ENCODE measurements around a stretch of chr11.

DNA sequence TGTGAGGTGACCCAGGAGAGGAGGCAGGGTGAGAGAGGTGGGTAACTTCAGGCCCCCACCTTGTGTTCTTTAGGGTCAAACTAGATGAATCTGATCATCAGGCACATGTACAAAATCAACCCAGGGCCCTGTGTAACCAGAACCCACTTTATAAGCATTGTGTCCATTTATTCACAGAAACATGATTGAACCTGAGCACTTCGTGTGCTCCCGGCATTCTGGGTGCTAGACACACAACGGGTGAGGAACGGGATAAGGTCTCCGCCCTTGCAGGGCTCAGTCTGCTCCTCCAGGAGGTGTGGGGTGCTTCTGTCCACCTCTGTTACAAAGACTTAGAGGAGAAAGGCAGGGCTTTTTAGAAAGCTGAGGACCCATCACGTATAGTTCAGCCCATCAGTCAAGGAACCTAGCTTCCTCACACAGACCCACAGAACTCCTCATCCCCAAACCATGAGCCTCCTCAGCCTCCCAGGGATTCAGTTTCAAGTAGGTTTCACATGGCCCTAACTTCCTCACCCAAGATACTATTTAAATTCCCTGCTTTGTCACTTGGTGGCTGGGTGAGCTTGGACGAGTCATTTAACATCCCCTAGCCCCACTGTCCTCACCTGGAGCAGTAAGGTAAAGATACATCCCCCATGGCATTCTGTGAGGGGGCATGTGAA, 2.4 kb downstream of the IRAG1 start:
- PRO-cap: no peak

DNA sequence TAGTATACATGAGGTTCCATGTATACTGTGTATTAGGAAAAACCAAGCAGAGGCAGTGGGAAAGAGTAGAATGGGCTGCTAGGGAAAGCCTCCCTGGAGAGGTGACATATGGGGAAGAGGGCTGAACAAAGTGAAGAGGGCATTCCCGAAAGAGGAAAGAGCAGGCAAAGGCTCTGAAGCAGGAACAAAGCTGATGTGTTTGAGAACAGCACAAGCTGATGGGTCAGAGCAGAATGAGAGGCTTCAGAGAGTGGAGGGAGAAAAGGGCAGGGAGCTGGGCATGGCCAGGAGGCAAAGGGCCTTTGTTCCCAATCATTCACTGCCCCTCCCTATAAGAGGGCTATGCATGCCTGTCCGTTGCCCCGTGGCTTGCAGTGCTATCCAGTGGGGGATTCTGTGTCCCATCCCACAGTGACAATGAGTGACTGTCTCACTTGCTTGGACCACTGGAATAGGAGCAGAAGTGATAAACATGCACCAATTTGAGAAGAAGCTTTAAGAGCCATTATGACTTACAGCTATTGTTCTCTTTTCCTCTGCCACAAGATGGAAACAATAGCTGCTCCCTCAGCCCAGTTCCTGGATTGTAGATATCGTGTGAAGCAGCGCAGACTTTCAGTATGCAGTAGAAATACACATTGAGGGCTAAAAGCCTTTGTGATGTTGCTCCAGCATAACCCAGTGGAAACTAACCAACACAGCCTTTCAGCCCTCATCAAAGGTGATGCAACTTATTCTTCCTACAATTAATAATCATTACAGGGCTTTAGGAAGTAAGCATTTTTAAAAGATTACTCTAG, 39.6 kb downstream of the GALNT18 start:
- PRO-cap: no peak

GRCh38 chr11:11584131-11584756, 37.6 kb downstream of the GALNT18 start:
- PRO-cap: no peak

DNA sequence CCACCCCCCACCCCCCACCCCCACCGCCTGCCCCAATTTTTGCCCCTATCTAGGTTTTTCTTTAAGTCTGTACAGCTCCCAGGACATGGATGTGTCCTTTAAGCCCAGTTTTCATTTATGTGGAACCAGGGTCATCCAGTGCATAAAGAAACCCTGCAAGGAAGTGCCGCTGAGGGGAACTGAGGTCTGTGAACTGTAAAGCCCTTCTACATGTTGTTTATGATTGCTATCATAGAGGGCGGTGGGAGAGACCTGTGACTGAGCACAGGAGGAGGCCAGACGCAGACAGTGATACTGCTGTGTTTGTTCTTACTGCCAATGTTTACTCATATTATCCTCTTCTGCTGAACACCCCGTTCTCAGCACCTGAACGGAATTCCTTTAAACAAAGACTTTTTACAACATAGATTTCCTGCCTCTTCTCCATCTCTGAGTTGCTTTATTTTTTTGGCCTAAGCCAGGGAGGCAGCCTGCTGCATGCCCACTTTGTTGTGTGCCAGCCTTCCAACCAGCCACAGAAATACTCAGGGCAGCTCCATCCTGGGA, 949 bp upstream of the GALNT18 start:
- PRO-cap: no peak

GRCh38 chr11:11814578-11814983, 27.2 kb upstream of the USP47 start:
- PRO-cap: no peak

- PRO-cap: no peak
Observed at GRCh38 chr11:11947693-11948210, 60.7 kb downstream of the DKK3 start.

- PRO-cap: no peak
Observed at GRCh38 chr11:11963506-11964360, 44.7 kb downstream of the DKK3 start.

DNA sequence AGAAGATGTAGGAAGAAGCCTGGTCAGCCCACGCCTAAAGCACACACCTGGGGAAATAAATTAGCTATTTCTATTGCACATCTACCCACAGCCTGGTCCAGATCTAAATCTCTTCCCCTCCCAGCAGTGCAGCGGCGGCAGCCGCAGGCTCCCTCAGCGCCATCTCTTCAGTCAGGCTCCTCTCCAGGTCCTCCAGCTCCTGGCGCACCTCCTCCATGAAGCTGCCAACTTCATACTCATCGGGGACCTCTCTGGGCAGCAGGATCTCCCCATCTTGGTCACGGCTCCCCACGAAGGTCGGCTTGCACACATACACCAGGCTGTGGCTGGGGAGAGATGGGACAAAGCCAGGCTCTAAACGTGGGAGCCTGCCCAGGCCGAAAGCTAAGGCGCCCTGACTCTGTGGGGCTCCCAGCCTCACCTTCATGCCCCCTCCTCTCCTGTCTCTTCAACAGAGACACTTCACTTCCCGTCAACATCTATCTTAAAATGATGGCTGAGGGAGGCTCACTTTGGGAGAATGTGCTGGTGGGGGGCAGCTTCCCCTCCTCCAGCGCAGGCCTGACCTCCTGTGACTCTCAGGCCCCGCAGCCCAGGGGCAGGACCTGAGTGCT, 44.0 kb downstream of the DKK3 start:
- PRO-cap: no peak

- PRO-cap: bidirectional peak, plus-strand start at chr11:12088234, minus-strand start at chr11:12088091
Observed at GRCh38 chr11:12087988-12088643, 22.3 kb upstream of the MICAL2 start.

- PRO-cap: bidirectional peak, plus-strand start at chr11:12100715, minus-strand start at chr11:12100547
Observed at GRCh38 chr11:12100277-12100820, 10.0 kb upstream of the MICAL2 start.

- PRO-cap: no peak
Observed at GRCh38 chr11:12119367-12119886, 9.0 kb downstream of the MICAL2 start.

DNA sequence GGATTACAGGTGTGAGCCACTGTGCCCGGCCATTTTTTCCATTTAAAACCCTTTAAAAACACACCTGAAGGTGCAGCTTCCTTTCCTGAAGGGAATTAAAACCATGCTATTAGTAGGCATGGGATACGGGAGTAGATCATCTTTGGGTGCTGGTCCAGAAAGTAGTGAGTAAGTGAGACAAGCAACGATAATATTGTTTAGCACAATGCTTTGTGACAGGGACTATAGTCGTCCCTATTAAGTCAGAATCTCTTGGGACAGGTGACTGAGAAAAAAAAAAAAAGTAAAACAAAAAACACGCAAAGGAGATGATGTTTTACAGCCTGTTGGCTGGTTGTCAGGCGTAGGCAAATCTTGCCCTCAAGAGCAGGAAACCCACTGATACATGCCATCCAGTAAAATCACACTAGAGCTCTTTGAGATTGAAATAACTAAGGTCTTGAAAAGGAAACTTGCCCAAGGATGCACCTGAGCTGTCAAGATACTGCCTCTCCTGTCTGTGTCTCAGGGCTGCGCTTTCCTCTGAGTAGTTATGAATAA, 23.0 kb downstream of the MICAL2 start:
- PRO-cap: no peak

GRCh38 chr11:12149631-12150384, 39.4 kb downstream of the MICAL2 start:
- PRO-cap: no peak

- PRO-cap: bidirectional peak, plus-strand start at chr11:12163811, minus-strand start at chr11:12163659
Observed at GRCh38 chr11:12163168-12164055, 53.0 kb downstream of the MICAL2 start.

GRCh38 chr11:12178962-12179442, 68.6 kb downstream of the MICAL2 start:
- PRO-cap: bidirectional peak, plus-strand start at chr11:12179291, minus-strand start at chr11:12179164

- PRO-cap: no peak
Observed at GRCh38 chr11:12209381-12209710, 99.0 kb downstream of the MICAL2 start.

DNA sequence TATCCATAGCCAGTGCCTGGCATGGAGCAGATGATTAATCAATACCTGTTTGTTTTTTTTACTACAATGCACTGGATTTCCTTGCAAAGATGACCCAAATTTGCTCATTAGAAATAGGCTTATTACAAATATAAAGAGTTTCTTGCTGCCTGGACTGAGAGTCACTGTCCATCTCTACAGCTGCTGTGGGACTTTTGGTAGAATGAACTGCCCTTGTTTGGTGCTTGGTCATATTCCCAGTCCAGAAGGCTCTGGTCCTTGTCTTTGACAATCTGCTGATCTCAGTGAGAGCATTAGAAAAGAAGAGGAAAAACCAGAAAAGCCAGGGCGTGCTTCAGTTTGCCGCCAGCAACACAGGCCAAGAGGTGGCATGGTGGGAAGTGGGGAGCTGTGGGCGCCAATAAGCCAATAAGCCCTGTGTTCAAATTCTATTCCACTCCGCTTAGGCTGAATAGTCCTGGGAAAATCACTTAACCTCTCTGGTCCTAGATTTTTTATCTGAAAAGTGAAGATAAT, 48.2 kb upstream of the PARVA start:
- PRO-cap: no peak

DNA sequence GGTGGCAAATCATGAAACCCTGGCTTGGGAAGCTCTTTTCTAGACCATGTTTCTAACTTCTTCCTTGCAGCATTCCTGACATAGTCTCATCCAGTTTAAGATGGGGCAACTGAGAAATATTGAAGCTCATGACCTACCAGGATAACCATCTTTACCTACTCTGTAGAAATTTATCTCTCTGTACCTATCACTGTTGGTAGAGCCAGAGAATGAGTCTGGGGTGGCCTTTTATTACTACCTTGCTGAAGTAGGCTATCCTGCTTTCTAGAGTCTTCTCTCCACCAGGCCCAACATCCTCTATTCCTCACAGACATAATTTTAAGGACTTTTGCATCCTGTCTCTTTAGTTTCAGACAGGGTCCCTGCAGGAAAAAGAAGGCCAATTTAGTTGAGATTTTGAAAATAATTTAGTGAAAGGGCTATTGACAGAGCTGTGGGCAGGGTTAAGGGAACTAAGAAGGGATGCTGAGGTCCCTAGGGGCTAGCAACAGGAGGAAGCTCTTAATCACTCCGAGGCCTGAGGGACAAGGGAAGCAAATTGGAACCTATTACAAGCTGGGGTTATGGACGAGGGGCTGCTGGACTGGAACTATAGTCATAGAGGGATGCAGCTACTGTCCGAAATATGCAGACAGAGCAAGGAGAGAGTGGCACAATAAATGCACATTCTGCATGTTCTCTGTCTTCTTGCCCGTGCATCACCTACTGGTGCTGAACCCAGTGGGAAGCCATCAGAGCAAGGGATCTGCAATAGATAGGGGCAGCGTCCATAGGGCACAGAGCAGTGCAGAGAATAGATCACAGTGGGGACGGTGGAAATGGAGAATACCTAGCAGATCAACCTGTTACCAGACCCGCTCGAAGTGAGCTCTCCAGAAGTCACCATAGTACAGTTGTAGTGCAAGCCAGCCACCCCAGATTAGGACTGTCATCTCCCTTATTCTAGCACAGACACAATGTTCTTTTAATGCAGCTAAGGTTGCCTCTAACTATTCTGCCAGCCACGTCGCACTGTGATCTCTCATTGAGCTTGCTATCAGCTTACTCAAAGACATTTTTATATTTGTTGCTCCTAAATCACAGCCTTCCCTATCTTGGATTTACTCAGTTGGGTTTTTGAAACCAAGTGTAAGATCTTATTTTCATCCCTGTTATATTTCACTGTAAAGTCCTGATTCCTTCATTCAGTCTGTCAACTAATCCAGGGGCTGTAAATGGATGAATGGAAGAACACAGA, 2.9 kb downstream of the PARVA start:
- PRO-cap: no peak

GRCh38 chr11:12409628-12409991, 32.2 kb downstream of the PARVA start:
- PRO-cap: no peak

DNA sequence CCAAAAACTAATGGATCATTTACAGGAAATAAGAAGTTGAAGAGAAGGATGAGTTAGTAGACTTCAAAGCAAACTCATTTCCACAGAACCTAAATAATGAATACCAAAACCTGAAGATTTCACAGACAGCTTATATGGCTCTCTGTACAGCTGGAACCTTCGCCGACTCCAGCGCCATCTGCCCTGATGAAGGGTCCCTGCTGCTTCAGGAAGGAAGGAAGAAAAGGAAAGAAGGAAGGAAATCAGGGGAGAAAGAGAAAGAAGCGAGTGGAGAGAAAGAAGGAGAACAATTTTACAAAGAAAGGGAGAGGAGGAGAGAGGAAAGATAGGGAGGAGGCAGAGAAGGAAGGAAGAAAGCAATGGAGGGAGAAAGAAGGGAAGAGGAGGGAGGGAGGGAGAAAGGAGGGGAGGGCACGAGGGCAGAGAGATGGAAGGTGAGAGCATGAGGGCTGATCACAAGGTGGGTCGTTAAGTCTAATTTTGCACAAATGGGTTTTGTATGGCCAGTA, 39.1 kb downstream of the PARVA start:
- PRO-cap: no peak

Measured in mucosa of descending colon (tissue), 1 donor.